Spinal cord (tissue), 3 donors: ENCODE measurements around the gene SLBP.

DNA sequence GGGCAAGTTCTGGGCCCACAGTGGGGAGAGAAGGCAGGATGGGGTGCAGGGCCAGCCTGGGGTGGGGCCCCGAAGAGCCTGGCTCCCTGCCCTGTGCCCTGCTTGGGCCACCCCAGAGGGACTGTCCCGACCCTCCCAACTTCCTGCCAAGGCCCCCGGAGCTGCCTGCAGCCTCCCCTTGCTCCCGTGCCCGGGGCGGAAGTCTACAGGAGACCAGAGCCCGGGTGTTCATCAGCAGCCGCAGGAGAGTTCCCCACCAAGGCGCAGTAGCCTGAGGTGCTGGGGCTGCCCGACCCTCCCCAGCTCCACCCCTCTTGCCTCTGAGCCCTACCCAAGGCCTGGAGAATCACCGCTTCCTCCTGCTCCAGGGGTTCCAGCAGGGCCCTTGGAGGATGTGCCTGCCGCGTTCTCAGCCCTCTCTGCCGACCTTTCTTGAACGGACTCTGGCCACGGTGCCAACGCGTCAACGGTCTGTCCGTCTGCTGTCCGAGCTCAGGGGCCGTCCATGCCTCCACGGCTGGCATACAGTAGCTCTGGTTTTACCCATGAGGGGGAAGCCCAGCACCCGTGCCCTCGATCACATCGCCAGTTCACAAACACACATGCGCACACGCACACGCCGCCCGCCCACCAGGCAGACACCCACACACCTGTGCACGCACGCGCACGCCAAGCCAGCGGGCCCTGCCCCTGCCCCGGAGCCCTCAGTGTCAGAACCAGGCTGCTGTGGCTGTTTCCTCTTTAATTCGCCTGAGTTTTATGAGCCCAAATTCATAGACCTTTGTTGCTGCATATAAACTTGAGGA is 36.1 kb upstream of the SPON2 start:
- PRO-cap: no peak
- RAMPAGE, long total RNA: no peak

GRCh38 chr4:1214589-1215914 is 33.9 kb downstream of the CTBP1 start:
- PRO-cap: no peak
- RAMPAGE, long total RNA: no peak

DNA sequence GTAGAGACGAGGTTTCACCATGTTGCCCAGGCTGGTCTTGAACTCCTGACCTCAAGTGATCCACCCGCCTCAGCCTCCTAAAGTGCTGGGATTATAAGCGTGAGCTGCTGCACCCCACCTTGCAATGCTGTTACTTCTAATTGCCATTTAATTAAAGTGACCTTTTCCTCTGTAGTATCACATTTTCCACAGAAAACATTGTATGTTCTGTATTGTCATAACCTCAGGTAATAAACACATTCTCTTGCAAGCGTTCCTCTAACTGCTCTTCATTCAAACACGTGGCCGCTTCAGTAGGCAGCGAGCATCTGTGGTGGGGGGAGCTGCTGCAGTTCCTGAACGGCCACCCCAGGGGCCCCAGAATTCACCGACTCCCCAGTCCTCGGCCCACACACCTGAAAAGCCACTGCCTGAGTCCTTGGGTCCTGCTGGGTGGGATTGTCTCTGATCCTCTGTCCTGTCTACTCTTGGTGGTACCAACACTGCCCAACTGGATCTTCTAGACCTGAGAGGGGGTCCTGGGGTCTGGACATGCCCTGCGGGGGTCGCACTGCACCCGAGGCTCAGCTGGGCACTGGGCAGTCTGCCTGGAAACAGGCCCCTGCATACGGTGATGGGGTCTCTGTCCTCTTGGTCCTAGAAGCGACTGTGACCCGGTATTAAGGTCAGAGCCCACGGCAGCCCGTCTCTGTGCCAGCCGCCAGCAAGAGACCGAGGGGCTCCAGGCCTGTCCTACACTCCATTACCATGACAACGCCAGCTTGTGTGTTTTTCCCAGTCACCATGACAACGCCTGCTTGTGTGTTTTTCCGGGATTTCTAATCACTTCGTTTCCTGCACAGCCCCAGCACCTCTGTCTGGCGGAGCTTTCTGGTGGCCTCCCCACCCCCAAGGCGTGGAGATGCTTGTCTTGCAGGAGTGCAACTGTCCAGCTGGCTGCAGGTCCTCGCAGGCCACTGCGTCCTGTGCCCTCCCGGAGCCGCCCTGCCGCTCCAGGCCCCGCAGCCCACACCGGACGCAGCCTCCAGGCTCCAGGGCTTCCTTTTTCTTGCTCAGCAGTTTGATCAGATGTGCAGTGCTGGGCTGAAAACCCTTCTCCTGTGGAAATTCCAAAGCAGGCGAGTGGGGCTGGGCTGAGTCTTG is 16.1 kb downstream of the CTBP1 start:
- PRO-cap: no peak
- RAMPAGE, long total RNA: no peak

DNA sequence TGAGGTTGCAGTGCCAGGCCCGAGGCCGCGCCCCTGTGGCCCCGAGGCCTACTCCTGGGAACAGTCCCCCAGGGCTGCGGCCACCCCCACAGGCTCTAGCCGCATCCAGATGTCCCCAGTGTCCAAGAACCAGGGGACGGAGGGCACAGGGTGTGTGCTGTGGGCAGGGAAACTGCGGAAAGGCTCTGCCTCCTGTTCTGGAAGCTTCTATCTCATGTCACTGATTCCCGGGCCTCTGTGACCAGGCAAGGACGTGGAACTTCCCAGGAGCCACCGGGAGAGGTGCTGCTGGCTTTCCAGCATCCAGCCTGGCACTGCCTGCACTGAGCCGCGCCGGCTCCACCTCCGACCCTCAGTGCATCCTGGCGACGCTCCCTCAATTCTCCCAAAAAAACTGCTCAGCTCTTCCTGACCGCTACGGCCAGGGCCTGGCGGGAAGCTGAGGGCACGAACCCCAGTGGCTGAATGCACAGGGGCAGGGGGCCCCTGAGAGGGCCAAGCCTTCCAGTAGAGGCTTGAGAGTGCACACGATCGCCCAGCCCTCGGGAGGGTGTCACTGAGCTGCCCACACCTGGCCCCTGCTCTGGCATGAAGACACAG is 7.1 kb downstream of the CTBP1 start:
- PRO-cap: no peak
- RAMPAGE, long total RNA: no peak

- PRO-cap: no peak
- RAMPAGE, long total RNA: no peak
These were observed 6.2 kb downstream of the CTBP1 start for GRCh38 chr4:1242565-1243225.

DNA sequence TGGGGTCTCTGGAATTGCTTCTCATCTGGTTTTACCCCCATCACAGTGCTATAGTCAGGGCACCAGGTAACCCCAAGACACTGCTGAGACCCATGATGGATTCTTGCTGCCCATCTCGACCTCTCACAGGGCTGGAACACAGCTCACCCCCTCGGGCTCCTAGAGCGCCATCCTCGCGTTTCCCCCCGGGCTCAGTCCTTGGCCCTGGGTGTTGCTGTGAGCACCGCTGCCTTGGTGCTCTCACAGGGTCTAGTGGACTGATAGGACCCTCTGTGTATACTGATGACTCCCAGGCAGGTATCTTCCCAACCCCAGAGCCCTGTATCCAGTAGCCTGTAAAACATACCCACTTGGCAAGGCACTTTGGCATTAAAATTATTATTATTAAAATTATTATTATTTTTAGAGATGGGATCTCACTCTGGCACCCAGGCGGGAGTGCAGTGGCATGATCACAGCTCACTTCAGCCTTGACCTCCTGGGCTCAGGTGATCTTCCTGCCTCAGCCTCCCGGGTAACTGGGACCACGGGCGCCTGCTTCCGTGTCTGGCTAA is 8.9 kb downstream of the MAEA start:
- PRO-cap: no peak
- RAMPAGE, long total RNA: no peak

DNA sequence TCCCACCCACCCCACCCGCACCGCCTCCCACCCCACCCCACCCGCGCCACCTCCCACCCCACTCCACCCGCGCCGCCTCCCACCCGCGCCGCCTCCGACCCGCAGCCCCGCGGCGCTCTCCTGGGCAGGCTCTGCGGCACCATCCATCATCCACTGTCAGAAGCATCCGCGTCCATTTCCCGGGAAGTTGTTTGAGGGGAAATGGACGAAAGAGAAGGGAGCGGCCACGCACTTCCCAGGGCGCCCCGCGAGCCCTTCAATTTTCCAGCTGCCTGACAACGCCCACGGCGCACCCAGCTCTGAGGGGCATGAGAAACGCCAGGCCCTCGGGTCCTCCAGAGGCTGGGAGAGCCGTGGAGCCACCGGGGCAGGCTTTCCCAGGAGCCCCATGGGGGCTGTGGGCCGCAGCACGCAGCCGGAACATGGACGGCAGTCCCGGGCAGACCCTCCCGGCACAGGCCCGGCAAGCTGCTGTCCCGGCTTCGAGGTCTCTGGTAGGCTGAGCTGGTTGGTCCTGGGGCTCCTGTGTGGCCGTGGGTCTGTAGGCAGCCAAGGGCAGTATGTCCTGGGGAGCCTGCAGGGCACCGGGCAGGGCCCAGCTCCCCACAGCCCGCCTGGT is 115.3 kb downstream of the FAM53A start:
- PRO-cap: no peak
- RAMPAGE, long total RNA: no peak

DNA sequence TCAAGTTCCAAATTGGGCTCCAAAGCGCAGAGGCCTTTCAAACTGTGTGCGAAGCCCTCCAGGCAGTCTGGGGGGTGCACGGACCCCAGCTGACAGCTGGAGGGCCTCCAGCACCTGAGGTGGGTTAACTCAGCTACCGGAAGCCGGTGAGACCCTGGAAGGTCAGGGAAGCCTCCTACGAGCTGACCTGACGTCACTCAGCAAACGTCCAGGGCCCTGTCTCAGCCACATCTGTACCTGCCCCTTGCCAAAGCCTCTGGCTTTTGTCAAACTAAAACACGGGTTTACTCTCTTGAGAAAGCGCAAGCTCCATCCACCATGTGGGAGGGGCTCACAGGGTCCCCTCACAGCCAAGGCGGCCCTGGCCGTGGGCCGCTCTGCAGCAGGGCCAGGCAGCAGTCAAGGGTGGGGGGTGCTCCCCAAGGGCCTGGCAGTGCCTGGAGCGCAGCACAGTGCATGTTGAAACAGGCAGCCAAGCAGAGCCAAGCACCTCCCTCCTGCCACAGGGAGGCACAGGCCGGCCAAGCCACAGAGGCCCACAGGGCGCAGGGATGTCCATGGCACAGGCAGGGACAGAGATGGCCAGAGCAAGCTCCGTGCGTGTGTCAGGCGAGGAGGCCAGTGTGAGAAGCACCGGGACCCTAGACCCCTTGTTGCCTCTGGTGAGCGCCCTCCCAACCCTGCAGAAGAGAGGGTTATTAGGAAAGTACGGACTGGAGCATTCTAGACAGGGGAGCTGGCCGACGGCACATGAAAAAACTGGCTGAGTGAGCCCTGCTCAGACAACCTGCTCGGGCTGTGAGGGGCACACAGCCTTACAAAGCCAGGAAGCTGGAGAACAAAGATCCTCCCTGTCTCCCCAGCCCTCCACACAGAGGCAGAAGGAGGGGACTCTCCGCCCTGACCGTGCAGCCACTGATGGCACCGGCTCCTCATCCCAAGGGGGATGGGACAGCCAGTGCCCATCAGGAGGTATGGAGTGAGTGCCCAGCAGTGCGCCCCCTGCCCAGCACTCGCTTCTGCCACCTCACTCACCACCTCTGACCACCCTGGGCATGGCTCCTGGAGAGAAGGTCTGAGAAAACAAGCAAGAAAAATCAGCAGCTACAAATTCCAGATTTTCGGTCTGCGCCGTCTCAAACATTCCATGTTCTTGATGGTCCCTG is 39.0 kb downstream of the FAM53A start:
- PRO-cap: no peak
- RAMPAGE, long total RNA: no peak

DNA sequence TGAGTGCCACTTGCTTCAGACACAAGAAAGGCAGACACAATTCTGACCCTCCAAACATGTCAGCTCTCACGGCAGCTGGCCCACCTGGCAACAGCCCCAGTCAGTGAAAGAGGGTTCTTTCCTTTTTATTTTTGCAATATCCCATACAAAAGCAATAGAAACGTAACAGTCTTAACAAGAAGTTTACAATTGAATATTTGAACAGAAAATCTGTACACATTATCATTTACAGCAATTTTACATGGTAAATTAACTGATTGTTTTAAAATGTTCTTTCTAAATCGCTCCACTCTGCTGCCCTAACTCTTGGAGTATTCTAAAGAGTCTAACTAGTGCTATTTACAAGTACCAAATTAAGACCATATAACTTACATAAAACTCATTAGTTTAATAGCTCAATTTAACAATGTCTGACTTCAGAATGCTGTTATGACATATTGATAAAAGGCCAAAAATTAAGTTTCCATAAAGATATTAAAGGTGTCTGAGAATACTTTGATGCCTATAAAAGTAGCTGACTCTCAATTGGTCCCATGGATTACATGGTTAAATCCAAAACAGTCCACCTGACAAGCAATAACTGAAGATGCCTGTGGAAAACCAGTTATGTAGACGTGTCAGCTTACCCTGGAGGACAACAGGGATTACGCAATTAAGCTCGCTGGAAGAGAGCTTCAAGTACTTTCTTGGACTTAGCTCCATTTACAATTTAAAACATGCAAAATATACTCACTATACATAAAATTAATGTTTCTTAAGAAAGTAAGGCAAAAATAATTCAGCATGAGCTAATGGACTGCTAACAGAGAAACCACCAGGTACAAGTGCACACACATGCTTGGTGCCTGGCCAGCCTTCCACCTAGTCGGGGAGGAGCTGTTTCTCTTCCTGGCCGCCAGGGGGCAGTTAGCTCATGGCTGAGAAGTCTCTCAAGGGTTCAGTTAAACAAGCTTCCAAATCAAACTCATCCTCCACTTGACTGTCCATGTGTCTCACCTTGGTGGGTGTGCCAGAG is 8.9 kb upstream of the FAM53A start:
- PRO-cap: no peak
- RAMPAGE, long total RNA: no peak

DNA sequence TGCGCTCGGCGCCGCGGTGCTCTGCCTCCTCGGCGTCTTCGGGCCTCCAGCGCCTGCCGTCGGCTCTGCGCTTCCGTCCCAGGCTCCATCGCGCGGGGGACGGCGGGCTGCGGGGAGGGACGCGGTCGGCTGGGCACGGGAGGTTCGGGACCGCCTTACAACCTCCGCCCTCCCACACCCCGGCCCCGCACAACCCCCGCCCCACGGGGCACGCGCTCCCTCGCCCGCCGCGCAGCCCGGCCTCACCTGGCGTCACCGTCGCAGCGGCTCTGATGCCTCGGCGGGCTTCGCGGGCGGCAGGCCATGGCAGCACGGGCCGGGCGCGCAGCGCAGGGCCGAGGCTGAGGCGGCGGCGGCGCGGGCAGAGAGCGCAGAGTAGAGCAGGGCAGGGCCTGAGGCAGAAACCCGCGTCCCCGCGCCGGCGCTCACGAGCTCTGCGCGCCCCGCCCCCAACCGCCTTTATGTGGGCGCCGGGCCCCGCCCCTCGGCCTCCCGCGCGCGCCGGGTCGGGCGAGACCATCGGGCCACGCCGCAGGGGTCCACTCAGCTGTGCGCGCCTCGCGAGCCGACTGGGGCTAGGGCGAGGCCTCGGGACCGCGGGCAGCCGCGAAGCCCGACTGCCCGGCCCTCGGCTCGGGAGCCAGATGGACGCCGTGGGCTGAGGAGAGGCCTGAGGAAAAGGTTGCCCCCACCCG is at the start of gene SLBP:
TSS of gene SLBP (minus strand) at position 436 of the 695 bp plus-strand sequence.
- PRO-cap: unidirectional peak, minus-strand start at position 436 of the sequence
- RAMPAGE, long total RNA: no peak

DNA sequence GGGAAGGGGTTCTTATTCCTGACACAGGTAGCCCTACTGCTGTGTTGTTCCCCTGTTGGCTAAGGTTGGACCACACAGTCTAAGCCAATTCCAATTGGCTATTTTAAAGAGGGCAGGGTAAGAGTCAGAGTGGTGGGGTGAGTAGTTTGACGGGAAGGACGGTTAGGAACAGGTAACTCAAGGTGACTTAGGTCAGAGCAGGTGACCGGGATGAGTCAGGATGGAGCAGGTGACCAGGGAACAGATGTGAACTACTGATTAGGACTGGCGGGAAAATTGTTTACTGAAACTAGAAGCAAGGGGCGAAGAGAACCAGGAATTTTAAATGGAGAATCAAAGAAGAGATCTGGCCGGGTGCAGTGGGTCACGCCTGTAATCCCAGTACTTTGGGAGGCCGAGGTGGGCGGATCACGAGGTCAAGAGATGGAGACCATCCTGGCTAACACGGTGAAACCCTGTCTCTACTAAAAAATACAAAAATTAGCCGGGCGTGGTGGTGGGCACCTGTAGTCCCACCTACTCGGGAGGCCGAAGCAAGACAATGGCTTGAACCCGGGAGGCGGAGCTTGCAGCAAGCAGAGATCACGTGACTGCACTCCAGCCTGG is 17.5 kb downstream of the TACC3 start:
- PRO-cap: no peak
- RAMPAGE, long total RNA: no peak

- PRO-cap: no peak
- RAMPAGE, long total RNA: no peak
These were observed 18.3 kb downstream of the TACC3 start for GRCh38 chr4:1739495-1740073.

- PRO-cap: no peak
- RAMPAGE, long total RNA: no peak
These were observed 21.4 kb downstream of the LETM1 start for GRCh38 chr4:1834372-1835131.

DNA sequence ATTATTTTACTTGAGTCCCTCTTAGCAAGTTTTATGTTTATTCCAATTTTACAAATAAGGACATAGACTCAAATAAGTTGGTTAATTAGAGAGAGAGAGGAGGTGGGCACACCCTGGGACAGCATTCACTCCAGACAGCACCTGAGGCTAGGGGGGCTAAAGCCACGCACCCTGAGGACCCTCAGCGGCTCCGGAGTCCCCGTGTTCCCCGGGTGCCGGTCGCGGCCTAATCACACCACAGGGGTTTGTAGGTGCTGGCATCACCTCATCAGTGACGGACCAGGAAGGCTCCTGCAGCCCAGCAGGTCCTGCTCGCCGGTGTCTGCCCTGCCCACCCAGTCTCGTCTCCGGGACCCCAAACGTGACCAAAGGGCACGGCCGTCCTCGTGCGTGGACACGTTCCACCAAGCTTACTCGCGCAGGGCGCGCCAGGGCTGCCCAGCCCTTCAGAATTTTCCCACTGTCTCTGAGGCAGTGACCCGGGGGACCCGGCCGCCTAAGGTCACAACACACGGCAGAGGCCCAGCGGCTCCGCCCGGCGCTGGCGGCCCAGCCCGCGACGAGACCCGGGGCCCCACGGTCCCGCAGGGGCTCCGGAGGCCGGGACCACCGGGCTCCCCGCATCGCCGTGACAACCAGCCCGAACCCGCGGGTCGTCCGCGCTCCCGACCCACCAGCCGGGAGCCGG is 658 bp downstream of the LETM1 start:
- PRO-cap: no peak
- RAMPAGE, long total RNA: no peak

DNA sequence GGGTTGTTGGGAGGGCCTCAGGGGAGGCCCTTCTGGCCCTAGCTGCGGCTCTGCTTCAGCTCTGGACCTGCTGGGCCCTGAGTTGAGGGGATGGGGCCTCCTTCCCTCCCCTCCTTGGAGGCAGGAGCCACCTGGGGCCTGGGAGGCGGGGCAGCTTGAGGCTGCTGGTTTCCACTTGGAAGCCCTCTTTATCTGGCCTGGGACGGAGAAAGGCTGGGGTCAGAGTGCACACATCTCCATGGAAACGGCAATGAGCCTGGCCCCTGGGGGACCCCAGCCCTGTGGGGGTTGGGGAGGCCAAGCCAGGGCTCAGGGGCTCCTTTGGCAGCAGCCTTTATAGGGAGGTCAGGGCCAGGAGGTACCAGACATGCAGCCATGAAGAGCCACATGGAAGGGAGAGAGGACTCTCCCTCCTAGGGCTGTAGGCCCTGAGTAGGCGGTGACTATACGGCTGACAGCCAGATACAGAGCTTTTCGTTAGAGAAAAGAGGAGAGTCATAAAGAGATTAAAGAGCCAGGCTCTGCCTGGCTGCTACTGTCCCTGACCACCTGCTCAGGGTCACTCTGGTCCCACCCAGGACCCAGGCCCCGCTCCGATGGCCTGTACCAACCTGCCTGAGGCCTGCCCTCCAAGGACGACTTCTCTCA is 6.9 kb upstream of the NSD2 start:
- PRO-cap: no peak
- RAMPAGE, long total RNA: no peak

DNA sequence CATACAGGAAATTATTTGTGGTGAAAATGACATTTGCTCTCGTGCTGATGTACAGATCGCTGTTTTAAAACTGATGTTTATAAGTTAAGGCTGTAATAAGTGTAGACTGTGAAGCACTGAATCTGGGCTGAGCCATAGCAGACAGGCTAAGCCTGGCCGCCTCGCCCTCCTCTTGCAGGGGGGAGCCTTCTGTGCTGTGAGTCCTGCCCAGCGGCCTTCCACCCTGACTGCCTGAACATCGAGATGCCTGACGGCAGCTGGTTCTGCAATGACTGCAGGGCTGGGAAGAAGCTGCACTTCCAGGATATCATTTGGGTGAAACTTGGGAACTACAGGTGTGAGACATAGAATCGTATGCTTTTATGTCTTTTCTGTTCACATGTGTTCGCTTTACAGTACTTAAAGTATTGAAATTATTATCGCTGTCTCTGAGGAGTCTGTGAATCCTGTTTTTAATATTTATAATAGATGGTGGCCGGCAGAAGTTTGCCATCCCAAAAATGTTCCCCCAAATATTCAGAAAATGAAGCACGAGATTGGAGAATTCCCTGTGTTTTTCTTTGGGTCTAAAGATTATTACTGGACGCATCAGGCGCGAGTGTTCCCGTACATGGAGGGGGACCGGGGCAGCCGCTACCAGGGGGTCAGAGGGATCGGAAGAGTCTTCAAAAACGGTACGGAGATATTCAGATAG is 53.1 kb downstream of the NELFA start:
- PRO-cap: no peak
- RAMPAGE, long total RNA: no peak

- PRO-cap: no peak
- RAMPAGE, long total RNA: no peak
These were observed 17.1 kb downstream of the NELFA start for GRCh38 chr4:1991328-1992323.

- PRO-cap: no peak
- RAMPAGE, long total RNA: no peak
These were observed 13.1 kb upstream of the NELFA start for GRCh38 chr4:2021764-2022379.

DNA sequence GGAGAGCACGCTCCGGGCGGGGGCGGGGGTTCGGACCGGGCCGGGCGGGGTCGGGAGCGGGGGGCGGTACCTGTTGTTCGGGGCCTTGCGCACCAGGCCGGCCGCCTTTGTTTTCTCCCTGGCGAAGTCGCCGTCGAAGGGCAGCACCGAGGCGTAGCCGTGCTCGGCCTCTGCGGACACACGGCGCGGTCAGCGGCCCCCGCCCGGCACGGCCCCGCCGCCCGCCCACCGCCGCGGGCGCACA is 332 bp downstream of the MXD4 start:
- PRO-cap: no peak
- RAMPAGE, long total RNA: no peak

GRCh38 chr4:2361230-2362214 is 56.9 kb downstream of the ZFYVE28 start:
- PRO-cap: no peak
- RAMPAGE, long total RNA: no peak